Bronchus fibroblast of lung (primary cell): ENCODE measurements around the genes PICALM and FAT3.

DNA sequence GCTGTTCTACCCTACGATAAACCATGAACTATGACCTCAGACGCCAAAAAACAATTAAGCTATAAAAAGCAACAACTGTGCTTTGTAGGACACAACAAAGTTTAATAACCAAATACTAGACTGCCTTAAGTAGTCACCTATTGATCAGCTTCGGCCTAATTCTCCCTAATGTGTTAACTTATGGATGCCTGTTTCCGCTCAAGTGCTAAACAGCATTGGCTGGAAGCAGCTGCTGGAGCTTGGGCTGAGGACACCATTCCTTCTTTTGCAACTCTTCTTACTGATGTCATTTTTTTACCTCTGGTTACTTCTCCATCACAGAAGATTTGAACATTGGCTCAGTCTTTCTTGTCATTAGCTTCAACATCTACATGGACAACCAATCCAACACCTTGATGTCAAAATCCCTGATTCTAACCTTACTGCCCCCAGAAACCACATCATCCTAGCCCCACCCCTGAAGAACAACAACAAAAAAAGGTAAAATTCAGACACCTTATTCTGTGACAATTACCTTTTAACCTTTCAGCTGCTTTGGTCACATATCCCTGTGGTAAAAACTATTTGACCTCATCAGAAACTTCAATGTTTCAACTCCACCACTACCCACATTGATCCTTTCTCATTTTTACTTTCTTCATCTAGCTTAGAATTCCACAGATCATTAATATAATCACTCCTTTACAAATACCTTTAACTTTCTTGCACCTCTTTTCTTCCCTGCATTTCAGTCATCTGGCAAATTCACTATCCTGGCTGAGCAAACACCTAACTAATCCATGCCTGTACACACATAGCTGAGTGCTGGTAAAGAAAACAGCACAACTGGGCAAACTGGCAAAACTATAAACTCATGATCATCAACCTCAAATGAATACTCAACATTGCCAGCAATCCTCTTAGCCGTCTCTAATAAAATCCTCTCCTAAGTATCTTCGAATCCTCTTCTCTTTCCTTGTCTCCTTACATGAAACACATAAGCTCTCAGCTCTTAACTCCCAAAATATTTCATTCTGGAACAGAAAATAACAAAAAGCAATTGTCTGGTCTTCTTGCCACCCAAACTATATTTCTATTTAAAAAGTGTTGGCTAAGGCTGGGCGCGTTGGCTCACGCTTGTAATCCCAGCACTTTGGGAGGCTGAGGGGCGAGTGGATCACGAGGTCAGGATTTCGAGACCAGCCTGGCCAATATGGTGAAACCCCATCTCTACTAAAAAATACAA lies 52.6 kb downstream of the PICALM start:
- RAMPAGE, long total RNA: no peak

DNA sequence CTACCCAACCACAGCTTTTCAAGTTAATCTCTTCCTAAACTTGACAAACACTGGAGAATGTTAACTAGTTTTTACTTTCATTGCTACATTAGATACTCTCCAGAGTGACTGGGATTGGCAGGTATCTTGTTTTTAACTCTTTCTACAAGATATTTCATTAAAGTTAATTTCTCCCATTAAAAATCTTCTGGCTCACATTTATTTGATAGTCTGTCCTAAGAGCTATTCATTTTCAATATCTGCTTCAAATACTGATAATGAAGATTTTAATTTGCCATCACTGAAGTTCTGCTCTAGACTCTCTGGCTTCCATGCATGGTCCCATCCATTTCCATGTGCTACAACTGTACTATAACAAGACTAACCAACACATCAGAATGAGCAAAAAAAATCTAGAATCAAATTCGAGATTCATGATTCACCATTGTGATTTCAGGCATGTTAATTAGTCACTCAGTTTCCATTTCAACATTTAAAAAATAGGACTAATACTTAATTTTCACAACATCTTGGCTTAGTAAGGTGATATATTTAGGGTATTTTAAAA lies 22.9 kb downstream of the PICALM start:
- RAMPAGE, long total RNA: no peak

GRCh38 chr11:86062532-86063425 lies 6.1 kb downstream of the PICALM start:
- RAMPAGE, long total RNA: no peak

DNA sequence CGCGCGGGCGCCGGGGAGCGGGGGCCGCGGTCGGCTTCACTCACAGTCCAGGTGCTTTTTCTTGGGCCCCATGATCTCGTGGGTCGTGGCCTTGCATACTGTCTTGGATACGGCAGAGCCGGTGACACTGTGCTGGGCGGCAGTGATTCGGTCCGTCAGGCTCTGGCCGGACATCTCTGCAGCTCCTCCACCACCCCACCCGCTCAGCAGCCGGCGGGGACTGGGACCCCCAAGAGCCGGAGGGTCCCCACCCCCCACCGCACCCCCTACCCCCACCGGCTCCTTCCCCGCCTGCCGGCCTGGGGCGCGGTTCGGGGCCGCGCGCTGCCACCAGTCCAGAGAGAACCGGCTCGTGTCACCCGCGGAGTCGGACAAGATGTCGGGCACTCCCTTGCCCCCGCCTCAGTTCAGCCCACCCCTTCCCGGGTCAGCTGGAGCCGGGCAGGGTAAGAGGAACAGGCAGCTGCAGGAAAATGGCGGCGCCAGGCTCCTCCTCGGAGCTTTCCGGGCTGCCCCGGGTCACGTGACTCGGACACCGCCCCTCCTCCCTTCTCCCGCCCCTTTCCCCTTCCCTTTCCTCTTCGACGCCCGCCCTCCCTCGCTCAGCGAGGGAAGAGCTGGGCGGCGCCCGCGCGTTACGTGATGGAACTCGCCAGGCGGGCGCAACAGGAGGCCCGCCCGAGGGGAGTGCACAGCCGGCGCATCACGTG lies at the start of gene PICALM:
Gene PICALM (minus strand): TSS at position 478 of the 710 bp plus-strand sequence.
- RAMPAGE, long total RNA: start-site peak on the minus strand centred at position 185 of the sequence, 165 bp wide, 16 and 16 reads in 2 replicates

DNA sequence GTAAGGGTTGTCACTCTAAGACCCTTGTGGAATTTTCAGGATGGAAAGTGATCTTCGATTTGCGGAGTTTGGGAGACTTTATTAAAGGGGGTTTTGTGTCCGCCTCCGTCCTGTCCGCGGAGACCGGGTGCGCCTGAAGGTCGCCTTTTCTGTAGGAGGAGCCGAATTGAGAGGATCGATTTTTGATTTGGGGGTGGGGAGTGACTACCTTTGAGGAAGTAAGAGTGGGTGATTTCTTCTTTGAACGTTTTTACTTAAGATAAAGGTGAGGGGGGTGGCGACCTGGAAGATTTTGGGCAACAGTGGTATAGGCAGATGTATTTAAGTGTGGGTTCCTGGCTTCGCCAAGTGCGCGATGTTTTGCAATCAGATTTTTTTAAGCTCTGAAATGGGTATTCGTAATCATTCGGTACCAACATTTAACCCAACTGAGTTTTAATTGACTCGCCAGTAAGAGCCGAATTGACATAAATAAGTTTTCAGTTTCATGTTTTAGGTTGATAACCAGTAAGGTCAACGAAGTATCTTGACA lies 1.3 kb downstream of the EED start:
- RAMPAGE, long total RNA: no peak

DNA sequence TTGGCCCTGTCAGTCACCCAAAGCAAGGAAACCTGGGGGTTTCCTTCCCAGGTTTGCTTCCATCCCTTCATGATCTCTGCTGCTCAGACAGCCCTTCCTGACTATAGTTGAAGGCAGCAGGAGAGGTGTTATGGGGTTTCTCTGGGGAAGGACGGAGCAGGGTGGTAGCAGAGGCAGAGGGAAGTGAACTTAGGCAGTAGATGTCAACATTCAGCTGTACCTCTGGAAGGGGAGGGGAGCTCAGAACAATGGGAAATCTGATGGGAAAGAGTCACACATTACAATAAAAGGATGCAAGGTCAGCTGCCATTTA lies 81.8 kb downstream of the CCDC81 start:
- RAMPAGE, long total RNA: no peak

DNA sequence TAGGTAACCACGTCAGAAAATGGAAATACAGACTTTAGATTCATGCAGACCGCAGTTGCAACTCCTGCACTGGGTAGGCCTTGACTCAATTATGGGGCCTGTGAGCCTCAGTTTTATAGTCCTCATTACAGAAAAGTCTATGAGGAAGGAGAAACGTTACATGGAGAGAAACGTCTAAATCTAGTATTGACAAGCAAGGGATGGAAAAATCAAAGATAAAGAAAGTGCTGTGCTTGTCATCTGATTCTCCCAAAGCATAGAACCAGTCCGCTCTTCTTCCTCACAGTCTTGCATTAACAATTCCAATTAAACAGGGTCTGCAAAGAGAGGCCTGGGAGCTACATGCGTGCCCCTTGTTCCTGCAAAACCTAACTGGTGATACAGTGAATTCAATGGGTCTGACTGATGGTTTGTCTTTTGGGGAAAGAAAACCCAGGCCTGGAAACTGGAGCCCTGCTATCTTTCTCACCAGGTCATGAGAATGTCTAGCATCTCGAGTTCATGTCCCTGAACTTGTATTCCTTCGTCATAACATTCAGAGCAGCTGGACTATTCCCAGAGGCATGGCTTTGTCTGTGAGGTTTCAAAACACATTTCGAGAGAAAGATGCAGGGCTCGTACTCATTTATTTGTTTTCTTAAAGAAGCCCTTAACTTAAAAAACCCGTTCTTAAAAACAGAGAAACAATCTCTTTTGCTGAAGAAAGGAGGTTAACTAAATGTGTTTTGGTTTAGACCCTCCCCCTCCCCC lies 171.5 kb upstream of the PRSS23 start:
- RAMPAGE, long total RNA: no peak

DNA sequence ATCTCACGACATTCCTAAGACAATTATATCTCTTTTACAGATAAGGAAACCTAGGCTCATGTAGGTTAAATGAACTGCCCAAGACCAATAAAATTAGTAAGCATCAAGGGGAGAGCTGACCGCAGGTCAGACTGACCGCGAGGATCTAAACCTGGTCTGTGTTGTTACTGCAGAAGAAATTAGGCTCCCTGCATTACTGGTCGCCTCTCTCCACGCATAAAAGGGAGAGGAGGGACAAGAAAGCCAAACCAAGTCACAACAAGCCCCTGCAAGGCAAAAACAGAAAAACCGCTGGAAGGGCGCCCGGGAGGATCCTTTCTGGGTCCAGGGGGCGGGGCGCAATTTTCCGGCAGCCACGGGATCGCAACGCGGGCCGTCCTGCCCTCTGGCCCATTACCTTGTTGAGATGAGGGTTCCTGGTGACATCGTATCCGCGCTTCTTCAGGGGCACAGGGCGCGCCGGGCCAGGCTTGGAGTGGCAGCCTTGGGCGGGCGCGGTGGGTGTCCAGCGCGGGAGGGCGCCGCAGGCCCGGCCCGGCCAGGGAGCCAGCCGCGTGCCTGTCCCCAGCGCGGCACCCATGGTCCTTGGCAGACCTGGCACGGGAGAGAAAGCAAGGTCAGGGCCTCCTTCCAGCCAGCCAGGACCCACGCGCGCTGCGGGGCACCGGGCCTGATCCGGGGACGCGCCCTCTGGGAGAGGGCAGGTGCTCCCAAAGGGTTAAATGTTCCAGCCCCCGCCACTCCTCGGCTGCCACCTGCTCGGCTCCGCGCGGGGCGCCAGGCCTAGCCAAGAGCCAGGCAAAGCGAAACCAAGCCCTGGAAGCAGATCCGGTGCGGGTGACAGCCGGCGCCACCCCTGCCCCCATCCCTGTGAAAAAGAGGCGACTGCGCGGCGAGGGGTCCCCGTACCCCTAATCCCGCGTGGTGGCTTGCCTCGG lies 128.7 kb upstream of the PRSS23 start:
- RAMPAGE, long total RNA: no peak

GRCh38 chr11:86735599-86735878 lies 64.8 kb upstream of the PRSS23 start:
- RAMPAGE, long total RNA: no peak

DNA sequence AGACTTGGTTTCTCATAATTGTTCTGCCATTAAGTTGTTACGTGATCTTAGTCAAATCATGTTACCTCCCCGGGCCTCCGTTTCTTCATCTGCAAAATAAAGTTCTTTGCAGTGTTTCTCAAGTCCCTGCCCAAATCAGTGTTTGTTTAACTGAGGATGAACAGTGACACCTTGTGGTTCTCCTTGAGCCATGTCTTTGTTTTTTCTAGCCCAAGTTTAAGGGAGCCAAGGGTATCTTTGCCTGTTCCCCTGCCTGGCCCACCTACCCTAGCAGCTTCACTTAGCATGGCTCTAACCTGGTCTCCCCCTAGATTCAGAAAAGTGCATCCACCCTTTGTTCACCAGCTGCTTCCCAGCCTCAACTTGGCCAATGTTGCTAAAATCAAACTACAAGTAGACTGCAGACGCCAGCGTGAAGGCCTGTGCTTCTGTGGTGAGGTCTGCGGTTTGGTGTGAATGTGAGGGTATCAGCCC lies 35.6 kb downstream of the FZD4 start:
- RAMPAGE, long total RNA: no peak

DNA sequence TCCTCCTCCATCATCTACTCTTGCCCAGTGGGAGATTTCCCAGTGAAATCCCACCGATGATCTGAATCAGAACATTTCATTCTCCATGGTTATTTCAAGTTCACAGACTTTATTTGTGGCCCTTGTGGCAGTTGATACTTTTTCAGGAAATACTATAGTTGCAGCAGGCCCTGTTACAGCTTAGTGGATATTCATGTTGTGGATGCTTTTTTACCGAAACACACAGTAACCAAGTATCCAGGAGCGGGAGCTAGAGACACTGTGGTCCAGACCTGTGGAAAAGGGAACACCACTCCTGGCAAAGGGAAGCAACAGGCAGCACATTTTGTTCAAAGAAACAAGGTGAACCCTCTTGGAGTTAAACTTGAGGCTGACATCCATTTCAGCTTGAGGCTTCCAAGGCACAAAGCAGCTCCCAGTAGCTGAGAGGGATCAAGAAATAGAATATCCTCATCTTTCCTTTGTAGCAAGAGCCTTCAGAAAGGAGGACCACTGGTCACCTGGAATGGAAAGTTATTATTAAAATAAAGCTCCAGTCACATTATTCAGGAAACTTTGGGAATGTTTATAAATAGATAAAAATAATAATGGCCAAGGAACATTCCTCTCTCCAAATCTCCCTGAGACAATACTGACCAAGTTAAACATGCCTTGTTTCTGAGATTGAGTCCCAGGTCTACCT lies 33.5 kb downstream of the FZD4 start:
- RAMPAGE, long total RNA: no peak

GRCh38 chr11:86952909-86953567 lies 2.2 kb downstream of the FZD4 start:
- RAMPAGE, long total RNA: no peak

DNA sequence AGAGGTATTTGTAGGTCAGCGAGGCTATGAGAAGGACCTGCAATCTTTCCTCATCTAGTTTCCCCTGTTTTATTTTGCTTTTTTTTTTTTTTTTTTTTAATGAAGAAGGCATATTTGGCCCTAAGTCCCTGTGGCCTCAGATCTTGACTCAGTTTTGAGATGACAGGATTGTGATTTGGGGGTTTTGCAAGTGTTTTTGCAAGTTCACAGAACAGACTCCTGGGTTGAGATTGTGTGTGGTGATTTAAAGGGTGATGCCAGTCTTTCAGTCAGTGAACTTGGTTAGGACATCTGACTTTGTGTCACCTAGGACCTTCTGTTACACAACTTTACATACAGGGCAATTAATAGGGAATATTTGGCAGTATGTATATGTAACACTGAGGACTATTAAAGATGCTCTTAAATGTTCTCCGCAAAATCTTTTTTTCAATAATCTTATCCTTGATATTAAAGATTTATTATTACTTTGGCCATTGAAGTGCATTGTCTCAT lies 845 bp downstream of the TMEM135 start:
- RAMPAGE, long total RNA: no peak

- RAMPAGE, long total RNA: no peak
These were observed 68.4 kb upstream of the CTSC start for GRCh38 chr11:88405891-88406313.

DNA sequence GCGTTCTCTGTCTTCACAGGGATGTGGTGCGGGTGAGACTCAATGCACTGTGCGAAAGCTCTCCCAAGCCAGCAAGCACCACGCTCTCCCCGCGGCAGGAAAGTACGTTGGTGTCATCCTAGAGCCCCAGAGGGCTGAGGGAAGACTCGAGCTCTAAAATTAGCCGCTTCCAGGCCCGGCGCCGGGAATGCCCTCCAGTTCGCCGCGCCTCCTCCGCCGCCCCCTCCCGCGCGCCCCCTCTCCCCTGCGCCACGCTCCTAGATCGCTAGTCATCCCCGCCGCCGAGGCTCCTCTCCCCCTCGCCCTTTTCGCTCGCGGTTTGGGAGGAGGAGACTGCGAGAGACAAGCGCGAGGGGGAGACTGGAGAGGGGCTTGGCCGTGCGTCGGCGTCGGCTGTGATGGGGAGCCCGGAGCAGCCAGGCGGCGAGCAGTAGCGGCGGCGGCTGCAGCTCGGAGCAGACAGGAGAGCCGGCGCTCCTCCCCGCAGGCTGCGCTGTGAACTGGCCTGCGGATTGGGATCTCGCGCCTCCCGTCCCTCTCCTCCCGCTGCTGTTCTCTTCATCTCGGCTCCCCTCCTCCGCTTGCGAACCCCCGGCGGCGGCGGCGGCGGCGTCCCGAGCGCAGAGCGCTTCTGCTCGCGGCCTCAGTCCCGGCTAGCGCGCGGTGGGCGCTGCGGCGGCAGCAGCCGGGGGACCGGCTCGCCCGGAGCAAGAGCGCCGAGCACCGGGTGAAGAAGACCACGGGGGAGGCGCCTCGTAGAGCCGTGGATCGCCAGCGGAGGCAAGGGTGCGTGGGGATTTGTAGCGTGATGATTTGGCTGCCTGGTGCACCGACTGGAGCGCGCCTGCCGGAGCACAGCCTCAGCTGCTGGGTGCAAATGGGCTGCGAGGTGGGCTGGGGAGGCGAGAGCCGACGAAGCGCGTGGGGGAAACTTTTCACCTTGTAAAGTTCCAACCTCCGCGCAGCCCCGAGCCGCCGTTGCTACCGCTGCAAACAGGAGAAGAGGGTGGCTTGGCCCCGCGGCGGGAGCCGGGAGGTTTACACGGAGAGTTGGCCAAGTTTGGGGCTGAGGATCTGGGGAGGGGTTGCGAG lies at the start of gene FAT3:
Gene FAT3 (plus strand): TSS at position 430 of the 1,092 bp plus-strand sequence.
- RAMPAGE, long total RNA: no peak

GRCh38 chr11:92226619-92227790 lies 2.4 kb downstream of the FAT3 start:
- RAMPAGE, long total RNA: no peak

DNA sequence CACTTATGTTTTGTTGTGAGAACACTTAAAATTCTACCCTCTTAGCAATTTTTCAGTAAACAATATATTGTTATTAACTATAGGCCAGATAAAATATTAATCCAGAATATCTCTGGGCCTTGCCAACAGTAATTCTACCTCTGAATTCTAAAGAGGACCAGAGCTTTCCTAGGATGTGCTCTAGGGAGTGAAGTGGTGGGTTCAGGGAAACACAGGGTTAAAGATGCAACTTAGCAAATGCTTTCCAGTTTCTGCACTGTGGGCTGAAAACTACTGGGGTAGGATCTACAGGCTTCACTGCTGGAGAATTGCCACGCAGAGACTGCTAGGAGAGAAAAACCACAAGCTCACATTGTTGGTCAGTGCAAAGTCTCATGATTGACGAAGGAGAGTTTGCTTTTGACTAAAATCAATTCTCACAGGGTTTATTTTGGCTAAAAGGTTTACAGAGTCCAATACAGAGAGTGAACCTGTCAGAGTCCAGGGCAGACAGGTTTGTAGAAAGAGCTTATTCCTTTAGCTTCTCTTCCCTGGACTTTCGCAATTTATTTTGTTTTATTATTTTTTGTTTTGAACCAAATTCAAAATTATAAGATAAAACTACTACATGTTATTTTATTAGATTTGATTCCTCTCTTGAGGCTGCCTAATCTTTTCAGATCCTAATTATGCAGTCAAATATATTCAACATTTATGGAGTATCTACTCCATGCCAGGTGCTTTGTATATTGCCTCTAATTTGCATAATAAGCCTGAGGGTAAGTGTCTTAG lies 64.6 kb downstream of the MTNR1B start:
- RAMPAGE, long total RNA: no peak

- RAMPAGE, long total RNA: no peak
These were observed 14.2 kb downstream of the SMCO4 start for GRCh38 chr11:93528823-93529484.

DNA sequence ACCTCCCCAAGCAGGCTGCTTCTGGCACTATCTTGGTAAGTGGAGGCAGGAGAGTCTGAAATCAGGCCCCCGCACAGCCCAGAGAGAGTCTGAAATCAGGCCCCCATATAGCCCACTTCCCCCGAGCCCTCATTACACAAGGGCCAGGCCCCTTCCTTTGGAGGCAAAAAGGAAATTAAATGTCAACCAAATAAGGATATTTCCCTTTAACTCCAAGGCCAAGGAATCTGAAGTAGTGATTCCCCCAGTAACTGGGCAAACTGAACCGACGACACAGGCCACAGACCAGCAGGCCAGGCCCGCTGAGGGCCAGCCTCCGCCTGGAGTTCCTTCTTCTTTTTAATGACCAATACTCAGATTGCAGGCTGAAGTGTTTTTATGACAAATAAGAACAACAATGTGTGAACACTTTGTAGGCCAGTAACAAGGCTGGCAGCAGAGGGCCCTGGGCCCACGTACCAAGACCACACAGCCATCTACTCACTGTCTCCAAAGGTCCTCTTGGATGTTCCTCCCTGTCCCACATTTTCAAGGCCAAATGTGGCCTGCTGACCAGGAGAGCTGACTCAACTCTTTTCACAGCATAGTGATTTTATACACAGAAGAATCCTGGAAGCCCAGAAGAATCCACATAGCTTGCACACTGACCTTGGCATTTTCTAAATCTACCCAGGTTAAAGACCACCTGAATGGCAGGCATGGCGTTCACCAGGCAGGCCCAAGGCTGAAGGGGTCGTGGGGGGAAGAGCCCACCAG lies 13.5 kb downstream of the SMCO4 start:
- RAMPAGE, long total RNA: no peak

DNA sequence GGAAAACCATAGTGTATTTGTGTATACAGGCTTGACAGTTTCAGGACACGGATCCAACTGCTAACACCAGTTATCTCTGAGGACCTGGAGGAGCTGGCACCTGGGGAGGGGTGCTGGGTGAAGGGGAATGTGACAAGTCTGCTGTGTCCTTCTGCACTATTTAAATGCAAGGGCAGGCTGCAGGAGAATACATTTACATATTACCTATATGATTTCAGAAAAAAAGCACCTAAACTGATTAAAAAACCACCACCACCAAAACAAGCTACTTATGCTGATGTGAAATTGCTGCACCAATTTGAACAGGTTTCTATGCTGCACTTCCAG lies 6.7 kb downstream of the SMCO4 start:
- RAMPAGE, long total RNA: no peak